Right ventricle myocardium (tissue), 1 donor: ENCODE measurements around a stretch of chrX.

DNA sequence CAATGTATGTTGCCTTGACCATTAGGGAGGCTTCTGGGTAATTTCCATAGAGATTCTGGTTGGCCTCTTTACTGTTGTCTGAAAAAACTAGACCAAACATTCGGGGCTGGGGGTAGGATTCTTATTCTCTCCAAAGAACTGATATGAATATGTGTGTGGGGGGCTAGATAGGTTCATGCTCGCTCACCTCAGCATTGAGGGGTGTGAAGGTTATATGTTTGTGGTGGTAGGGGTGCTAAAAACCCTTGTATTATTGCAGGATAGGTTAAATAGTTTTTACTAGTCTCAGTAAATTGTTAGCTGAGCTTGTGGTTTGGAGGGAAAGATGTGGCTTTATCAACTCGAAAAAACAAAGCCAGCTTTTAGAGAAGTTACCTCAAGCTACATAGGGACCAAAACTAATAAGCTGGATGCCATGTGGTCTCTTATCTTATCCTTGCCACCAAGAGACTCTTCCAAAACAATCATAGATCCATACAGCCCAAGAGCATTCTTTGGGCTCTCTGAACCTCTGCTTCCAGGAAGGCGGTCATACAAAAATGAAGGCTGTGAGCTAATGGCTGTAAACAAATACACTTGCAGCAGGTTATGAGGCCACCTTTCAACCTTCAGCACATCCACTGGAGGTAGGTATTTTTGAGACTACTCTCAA, 29.1 kb downstream of the MSN start:
- PRO-cap, 2 experiments: no peak in any of the 2 experiments

GRCh38 chrX:65700752-65701674, 33.6 kb downstream of the MSN start:
- PRO-cap, 2 experiments: no peak in any of the 2 experiments

- PRO-cap, 2 experiments: no peak in any of the 2 experiments
These were observed 34.4 kb downstream of the VSIG4 start for GRCh38 chrX:66005050-66006291.

- PRO-cap, 2 experiments: no peak in any of the 2 experiments
These were observed 19.9 kb downstream of the VSIG4 start for GRCh38 chrX:66019808-66020619.

DNA sequence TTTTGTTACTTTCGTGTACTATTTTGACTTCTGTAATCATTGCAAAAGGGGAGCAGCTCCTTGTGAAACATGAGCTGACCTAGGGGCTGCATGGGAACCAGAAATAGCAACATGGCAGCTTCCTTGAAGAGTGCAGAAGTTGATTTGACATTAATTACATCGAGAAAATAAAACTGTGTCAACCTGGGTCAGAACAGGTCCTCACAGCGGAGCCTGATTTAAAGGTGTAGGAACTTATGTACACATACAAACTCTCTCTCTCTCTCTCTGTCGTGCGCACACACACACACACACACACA, 19.0 kb downstream of the VSIG4 start:
- PRO-cap, 2 experiments: no peak in any of the 2 experiments

GRCh38 chrX:66051763-66052179, 11.9 kb upstream of the VSIG4 start:
- PRO-cap, 2 experiments: no peak in any of the 2 experiments

DNA sequence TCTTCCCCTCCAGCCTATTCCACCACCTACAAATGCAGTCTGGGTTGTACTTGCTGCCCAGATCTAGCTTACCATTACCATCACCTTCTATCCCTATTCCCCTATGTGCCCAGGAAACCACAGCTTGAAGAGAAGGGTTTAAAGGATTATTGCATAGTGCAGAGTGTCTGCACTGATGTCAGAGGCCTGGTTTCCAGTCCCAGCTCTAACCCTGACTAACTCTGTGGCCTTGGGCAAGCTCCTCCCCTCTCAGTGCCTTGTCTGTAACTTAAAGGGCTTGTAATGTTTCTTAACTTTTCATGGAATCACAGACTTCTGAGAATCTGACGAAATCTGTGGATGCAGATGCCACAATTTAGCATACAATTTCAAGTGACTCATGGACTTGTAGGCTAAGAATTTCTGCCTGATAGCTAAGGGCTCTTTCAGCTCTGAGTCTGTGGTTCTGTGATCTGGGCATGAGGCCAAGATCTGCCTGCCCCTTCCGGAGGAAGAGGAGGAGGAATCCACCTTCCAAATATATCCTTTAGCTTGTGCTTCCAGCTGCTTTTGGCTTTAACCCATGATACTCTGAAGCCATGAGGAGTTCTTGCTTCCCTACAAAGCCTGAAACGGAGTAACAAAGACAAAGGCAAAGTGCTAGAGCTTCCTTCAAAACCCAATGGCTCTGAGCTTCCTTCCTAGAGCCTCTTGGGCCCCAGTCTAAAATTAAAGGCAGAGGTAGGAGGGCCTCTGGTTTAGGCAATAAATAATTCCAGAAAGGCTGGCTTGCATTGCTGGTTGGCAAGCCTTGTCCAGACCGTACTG, 236.9 kb downstream of the AR start:
- PRO-cap, 2 experiments: peak in 2 of 2 experiments; most common minus-strand start position 704 of the sequence (in 2)

- PRO-cap, 2 experiments: no peak in any of the 2 experiments
These were observed 388.7 kb downstream of the OPHN1 start for GRCh38 chrX:68044363-68045174.

- PRO-cap, 2 experiments: no peak in any of the 2 experiments
These were observed 27.9 kb downstream of the OPHN1 start for GRCh38 chrX:68405290-68405915.

DNA sequence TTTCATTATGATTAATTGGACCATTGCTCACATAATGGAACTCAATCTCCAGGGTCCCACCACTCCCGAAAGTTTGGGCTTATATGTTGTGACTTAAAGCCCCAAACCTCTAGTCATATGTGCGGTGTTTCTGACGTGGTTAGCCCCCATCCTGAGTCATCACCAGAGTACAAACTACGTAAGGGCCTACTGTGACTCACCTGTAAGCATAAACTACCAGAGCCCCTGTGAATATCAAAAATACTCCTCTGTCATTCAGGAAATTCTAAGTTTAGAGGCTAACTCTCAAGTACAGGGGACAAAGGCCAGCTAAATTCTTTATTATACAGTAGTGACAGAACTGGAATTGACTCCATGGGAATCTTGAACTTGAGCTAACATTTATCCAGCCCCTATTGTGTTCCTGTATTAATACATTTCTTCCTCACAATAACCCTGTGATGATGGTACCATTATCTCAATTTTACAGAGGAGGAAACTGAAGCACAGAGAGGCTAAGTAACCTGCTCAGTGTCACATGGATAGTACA, 5.5 kb downstream of the YIPF6 start:
- PRO-cap, 2 experiments: no peak in any of the 2 experiments

DNA sequence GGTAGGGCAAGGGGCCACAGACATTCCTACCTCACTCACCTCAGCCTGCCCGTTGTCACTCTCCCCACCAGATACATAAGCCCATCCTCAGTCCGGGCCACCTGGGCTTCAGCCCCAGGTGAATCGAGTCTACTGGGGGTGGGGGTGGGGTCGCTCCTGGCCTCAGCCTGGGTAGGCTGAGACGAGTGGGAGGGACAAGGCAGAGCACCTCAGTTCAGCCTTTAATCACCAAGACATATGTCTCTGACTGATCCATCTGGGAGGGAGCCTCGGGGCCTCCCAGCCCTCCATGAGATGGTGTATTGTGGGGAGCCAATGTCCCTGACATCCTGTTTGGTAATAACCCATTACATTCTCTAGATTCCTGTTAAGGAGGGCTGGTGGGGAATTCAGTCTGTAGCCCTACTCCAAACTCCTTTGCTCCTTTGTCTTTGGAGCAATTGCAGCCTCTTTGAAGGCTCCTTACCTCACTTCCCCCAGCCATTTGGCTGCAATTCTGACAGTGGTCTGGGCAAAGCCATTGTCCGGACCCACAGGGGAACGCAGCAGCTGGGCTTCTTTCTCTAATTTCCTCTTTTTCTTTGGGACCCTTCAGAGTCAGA, 61.5 kb downstream of the STARD8 start:
- PRO-cap, 2 experiments: no peak in any of the 2 experiments

DNA sequence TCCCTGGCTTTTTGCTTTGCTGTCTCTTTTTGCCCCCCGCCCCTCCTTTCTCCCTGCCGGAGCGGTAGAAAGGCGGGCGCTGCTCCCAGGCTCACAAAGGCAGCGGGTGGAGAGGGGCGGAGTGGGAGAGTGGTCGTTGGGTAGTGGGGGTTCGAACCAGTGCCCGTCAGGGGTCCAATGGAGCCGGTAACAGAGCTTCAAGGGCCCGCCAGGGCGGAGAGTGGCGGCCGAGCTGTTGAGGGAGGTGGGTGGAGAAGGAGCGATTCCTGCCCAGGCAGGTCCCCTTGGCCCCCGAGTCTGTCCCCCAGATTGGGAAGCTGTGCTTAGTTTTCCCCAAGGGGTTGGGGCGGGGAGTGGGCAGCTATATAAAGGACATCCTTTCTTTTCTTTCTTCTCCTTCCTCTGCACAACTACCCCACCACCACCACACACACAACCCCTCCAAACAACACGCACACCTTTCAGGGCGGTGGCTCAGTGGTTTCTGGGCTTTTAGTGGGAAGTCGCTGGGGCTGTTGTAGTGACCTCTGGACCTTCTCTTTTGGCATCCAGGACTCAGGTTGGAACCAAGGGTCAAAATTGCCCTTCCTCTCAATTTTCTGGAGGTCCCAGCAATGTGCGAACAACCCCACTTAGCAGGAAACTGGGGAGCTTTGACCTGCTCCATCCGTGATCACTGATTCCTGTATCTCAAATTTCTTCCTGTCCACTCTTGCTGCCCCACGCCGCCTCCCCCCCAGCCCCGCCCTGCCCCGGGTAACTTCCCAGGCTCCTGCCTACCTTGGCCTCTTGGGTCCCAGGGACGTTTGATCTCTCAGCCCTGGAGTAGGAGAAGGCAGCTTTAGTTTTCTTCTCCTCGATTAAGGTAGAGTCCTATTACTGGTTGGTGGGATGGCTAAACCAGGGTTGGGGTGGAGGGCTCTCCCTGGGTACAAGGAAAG, 1.9 kb downstream of the EFNB1 start:
- PRO-cap, 2 experiments: no peak in any of the 2 experiments

DNA sequence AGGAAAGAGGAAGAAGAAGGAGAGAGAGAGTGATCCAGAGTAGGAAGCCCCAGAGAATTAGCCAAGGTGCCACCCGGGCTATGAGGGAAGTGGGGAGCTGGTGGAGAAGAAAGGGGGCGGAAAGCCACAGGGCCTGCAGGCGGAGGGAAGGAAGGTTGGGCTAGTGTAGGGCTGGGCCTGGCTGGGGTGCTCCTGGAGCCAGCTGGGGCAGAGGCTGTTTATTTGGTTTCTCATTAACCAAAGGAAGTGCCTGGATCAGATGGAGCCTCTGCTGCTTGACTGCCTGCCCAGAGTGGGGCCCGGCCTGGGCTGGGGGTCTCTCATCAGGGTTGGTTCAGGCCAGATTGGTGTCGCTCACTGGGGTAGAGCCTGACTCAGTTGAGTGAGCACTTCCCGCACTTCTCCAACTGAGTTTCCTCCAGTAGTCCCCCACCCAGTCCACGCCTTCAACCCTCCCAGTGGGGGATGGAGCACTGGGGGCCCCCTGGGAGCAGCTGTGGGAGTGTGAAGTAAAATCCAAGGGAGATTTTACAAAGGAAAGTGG, 14.3 kb downstream of the EFNB1 start:
- PRO-cap, 2 experiments: no peak in any of the 2 experiments

DNA sequence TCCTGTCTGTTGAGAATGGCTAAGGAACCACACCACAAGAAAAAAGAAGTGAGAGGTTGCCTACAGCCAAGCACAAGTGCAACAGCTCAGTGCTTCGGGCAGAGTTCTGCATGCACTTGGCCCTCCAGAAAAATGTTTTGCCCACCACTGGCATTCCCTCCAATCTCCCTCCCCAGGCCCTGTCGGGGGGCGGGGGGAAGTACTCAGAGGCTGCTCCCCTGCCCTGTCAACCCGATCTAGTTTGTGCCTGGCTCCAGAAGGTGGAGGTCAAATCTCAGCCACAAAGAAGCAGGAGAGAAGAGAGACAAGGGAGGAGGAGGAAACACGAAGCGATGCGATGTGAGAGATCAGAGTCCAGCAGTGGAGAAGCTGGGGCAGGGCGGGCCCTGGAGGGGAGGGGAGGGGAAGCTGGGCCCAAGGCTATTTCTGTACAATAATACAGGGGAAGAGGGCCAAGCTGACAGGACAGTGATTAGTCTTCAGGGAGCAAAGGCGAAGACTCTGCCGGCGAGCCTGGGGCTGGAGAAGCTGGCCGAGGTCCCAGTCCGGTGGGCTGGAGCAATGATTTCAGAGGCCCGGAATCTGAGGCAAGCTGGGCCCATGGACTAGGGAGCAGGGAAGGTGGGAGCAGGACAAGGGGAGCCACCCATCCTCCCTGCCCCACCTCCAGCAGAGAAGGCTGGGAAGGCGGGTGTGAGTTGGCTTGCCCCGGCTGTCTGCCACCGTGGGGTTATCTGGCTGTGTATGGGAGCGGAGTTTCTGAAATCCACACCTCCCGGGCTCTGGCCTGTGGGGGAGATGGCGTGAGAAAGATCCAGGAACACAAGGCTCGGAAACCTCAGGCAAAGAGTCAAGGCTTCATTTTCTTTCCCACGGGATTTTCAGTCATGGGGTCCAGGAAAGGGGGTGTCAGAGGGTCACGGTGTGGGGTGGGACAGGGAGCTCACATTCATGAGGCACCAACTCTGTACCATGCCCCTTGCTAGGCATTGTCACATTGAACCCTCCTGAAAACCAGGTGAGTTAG, 167.2 kb downstream of the EFNB1 start:
- PRO-cap, 2 experiments: peak in 2 of 2 experiments; most common plus-strand start position 475 of the sequence (in 2); most common minus-strand start position 362 of the sequence (in 2)

- PRO-cap, 2 experiments: no peak in any of the 2 experiments
These were observed 139.3 kb downstream of the PJA1 start for GRCh38 chrX:69025937-69026335.

- PRO-cap, 2 experiments: no peak in any of the 2 experiments
These were observed 899 bp downstream of the PJA1 start for GRCh38 chrX:69164181-69164927.

GRCh38 chrX:69262191-69262414, 96.8 kb upstream of the PJA1 start:
- PRO-cap, 2 experiments: no peak in any of the 2 experiments

- PRO-cap, 2 experiments: no peak in any of the 2 experiments
These were observed 35.6 kb downstream of the EDA start for GRCh38 chrX:69651236-69652210.

DNA sequence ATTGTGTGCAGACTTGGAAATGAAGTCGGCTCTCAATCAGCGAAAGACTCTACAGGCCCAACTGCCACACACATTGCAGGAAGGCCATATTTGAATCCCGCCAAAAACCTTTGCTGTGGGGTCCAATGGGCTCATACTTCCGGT, 272 bp upstream of the OTUD6A start:
- PRO-cap, 2 experiments: no peak in any of the 2 experiments

- PRO-cap, 2 experiments: peak in 2 of 2 experiments; most common plus-strand start chrX:70133935 (in 2); most common minus-strand start chrX:70133815 (in 2)
These were observed 623 bp downstream of the IGBP1 start for GRCh38 chrX:70133570-70134570.